ENCODE measurements around a stretch of chr10.

DNA sequence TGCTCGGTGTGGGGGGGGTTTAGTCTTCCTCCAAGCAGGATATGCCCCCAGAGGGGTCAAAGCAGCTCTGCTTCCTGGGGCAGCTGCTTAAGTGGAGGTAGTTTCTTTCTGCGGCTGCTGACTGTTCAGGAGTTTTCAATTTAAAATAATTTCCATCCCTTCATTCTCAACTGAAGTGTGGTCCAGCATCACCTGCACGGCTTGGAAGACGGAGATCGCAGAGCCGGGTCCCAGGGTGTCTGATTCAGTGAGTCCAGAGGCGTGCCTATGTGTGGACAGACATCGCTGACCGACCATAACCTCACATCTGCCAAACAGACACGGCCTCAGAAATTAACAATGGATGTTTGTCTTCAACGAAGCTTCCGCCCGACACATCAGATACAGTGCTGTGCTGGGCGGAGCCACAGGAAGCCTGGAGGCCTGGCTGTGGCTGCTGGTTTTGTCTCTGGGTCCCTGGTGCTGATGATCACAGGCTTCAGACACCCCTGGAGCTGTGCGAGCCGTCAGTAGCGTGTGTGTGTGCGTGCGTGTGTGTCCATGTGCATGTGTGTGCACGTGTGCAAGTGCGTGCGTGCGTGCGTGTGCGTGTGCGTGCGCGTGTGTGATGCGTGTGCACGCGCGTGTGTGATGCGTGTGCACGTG lies 226.5 kb upstream of the PITRM1 start:
- PRO-cap = no peak

DNA sequence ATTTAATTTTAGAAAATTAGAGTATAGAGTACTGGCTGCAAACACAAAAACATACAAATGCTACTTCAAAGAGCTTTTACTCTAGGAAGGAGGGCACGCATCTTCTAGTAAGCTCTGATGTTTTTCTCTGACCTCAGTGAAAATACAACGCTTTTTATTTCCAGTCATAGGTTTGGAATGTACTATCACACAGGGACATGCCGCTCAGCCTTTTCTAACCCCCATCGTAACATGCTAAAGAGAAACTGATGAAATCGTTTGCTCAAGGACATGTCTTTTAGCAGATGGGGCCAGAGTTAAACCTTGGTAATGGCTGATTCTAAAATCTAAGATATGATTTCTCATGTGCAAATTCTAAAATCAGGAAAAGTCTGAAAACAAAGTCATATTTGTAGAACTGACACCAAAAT lies 280.4 kb upstream of the PITRM1 start:
- PRO-cap = no peak

GRCh38 chr10:3484222-3484560 lies 300.8 kb downstream of the KLF6 start:
- PRO-cap = no peak

DNA sequence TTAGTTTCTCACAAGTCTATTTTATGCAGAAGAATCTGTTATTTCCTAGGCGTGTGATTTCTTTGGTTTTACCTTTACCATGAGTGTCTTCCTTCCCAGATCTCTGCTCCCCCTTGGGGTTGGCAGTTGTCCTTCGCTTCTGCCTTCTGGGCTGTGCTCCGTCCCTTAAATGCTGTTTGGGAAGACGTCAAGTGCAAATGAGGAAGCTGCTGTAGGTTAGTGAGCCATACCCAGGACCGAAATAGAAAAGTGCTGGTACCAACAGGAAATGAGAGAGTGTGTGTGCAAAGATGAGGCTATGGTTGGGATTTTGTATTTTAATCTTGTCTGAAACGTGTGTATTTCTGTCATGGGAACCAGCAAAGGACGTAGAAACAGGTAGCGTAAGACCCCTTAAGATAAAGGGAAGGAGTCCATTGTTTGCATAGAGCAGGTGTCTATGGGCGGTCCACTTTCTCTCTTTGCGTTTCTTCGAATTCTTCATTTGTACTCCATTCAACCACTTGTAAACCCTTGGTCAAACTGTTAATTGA lies 299.7 kb downstream of the KLF6 start:
- PRO-cap = no peak

DNA sequence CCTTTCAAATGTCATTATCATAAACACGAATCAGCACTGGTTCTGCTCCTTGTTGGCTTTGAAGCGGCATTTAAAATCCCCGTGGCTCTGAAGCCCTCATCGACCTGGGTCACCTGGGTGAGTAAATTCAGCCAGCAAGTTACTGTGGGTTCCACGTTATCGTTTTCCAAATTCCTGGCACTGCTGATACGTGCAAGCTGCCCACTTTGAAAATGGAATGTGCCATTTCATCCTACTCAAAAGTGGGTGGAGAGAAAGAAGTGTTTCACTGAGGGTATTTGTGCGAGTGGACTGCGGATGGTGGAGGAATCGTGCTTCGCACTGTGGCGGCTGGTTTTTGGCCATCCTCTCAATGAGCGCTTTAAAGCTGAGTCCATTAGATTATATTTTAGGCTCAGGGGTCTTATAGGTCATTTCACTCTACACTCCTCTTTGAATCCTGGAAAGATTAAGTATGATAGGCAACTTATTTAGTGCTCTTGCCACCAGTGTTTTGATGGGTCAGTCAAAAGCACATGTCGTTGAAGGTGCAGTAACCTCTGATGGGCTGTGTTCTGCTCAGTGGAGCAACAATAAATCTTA lies 281.6 kb downstream of the KLF6 start:
- PRO-cap = no peak

DNA sequence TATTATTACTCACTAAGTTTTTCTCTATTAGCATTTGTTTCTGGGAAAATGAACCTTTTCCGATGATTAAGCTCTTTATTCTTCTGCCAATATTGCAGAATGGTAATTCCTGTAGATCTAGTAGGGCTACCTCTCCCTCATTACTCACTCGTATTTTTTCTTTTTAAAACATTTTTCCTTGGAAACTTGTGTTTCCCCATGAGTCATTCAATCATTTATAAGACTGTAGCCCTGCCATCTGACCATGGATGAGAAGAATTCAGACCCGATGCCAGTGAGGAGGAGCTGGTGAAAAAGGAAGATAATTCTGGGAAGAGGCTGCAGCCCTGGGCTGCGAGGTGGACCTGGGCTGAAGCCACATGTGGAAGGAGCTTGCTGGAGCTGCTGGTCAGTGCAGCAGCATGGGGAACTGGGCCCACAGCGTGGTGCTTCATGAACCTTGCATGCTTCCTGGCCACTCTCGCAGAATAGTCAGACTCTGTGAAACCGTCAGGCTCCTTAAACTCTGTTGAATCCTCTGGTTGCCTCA lies 242.8 kb downstream of the KLF6 start:
- PRO-cap = no peak

DNA sequence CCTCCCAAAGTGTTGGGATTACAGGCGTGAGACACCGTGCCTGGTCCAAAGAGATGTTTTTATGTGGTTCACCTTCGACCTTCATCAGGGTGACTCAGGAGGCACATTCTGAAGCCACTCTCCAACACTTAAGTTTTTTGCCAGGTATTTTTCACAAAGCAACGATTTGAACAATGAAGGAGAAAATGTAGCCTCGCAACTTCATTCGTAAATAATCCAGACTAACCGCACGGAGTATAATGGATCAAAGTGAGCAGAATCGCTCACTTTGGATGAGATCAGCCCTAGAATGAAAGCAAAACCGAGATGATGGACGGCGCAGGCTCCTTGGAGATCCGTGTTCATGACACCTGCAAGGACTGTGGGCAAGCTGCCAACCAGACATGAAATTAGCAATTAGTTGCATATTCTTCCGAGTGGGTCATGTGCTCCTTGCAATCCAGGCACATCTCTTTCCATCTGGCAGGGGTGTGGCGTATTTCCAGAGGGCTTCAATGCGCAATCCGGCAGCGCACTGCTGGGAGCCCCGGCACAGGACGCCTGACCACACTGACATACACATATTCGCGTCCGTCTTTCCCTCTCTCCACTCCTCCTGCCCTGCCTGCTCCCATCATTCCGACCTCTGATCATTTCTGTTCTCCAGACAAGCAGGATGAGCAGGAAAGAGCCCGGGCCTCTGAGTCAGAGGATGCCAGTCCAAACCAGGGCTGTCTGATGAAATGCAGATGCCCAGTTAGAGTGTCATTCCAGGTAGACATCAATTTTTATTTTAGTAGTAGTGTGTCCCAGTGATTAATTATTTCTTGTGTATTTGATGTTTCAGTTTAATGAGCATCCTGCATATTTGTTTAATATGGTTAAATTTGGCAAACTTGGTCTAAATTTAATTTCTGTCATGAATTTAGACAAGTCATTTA lies 148.4 kb downstream of the KLF6 start:
- PRO-cap = no peak

GRCh38 chr10:3773961-3774637 lies 10.9 kb downstream of the KLF6 start:
- PRO-cap = no peak

DNA sequence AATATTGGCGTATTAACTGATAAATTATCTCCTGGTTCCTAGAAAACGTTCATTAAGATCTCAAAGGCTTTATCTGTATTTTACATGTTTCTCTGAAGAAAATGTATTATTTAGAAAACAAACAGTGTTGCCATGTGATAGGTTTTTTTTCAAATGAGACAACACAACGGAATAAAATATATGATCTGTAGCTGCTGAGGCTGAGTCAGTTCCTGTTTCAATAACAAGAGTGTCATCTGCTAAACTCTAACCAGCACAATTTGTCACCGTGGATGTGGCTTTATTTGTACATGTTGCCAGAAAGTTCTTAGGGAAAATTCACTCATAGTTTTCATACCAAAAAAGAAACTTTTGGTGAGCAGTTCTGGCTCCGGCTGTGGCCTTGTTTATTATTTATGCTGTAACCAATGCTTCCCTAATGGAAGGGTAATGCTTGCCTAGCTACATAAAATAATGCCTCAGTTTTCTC lies 20.2 kb upstream of the KLF6 start:
- PRO-cap = no peak

DNA sequence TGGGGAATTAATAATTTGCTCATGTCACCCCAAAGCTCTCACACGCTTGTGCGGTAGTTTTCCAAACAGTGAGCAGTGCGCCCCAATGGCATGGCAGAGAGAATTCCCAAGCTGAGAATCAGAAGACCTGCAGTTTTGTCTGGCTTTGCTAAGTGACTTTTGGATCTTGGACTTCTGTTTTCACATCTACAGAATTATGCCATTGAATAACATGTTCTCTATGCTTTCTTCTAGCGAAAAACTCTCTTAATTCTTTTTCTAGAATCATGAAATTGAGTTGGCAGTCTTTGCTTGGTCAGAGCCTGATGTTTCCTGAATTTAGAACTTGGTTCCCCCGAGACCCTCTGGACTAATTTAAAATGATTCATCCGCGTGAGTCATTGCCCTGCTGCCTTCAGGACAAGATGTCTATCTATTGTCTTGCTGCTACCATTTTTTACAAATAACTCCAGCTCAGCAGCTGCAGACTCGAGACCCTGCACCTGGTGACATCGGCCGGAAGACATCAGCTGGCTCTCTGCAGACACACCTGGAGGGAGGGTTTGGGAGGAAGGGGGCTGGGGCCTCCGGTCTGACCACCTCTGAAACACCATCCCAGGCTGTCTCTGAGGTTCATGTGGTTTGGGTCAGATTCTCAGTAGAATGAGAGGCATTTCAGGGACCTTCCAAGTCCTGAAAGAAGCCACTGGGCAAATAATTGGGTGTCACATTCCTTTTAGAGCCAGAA lies 20.8 kb upstream of the KLF6 start:
- PRO-cap = no peak

GRCh38 chr10:3806352-3807170 lies 21.6 kb upstream of the KLF6 start:
- PRO-cap = no peak

- PRO-cap = no peak
Measured at GRCh38 chr10:3813940-3814492, 29.0 kb upstream of the KLF6 start.

- PRO-cap = no peak
Measured at GRCh38 chr10:3825232-3825734, 40.3 kb upstream of the KLF6 start.

GRCh38 chr10:3827243-3827569 lies 42.2 kb upstream of the KLF6 start:
- PRO-cap = no peak

DNA sequence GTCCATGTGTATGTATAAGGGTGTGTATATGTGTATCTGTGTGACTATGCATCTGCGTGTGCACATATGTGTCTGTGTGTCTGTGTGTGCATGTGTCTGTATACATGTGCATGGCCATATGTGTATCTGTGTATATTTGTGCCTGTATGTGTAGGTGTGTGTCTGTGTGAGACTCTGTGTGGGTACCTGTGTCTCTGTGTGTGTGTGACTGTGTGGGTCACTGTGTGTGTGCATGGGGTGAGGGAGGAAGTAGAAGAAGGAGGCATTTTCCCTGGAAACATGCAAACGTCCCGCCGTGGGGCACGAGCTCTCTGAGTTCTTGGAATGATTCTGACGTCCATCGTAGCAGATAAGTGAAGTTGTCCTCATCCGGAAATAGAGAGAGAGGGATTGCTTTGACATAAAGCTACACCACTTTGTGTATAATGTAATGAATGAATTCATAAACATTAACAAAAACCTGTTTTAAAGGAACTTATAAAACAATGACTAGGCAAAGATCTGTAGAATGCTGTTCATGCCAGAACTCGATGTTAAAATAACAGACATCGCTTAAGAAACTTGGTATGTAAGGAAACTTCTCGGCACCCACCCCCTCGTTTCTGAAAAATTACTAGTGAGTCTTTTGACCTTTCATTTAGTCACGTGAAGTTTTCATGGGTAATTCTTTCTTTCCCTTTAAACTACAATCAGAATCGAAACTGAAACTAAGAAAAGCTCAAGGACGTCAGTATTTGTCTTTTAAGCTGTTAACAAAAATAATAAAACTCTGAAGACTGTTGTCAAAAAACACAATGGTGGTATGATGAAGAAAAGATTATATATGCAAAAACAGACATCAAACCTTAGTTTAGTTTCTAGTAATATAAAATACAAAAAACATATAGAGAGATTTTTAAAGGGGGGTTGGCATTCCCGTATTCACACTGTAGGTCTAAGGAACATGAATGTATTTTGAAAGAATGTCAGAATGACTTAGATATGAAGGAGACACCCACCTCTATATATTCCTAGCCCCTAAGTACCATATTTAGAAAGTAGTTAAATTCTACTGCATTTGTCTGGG lies 43.7 kb upstream of the KLF6 start:
- PRO-cap = bidirectional peak, plus-strand start at position 710 of the sequence, minus-strand start at position 604 of the sequence

DNA sequence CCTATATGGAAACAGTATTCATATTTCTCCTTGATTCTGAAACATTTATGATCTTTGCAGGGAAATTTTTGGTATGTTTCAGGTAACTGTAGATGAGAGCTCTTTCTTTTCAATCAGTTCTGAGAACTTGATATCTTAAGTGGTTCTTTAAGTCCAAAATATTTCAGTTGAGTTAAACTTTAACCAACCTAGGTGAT lies 66.9 kb upstream of the KLF6 start:
- PRO-cap = unidirectional peak, minus-strand start at position 121 of the sequence

DNA sequence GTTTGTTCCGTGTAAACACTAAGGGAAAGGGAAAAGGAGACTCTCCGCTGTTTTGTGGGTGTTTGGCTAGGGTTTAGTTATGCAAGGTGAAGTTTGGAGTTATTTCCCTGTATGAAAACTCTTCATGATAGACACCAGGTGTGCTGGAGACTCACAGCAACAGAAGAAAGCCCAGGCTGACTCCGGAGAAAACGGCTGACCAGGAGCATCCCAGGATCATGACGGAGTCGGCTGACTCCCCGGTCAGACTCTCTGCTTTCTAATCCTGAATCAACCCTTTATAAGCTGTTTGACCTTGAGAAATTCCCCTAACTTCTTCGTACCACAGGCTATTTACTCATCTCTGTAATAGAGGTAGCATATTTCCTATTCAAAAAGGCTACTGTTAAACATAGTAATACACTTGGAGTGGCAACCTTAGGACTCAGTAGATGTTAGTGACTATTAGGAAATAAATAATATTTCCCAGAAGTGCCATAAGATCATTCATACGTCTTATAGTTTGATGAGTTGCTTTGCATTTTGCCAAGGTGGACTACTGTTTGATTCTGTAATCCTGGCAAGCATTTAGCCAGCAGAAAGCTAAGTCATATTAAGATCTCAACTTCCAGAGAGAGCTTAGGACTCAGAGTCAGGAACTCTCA lies 94.3 kb upstream of the KLF6 start:
- PRO-cap = no peak

GRCh38 chr10:3889871-3890568 lies 105.0 kb upstream of the KLF6 start:
- PRO-cap = no peak

DNA sequence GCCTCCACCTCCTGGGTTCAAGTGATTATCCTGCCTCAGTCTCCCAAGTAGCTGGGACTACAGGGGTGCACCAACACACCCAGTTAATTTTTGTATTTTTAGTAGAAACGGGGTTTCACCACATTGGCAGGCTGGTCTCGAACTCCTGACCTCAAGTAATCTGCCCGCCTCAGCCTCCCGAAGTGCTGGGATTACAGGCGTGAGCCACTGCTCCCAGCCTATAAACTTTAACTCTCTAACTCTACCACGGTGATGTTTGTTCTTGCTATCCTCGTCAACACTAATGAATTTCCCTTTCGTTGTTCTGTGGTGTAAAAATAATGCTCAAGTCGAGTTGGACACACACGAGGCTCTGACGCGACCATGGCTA lies 166.8 kb upstream of the KLF6 start:
- PRO-cap = no peak

DNA sequence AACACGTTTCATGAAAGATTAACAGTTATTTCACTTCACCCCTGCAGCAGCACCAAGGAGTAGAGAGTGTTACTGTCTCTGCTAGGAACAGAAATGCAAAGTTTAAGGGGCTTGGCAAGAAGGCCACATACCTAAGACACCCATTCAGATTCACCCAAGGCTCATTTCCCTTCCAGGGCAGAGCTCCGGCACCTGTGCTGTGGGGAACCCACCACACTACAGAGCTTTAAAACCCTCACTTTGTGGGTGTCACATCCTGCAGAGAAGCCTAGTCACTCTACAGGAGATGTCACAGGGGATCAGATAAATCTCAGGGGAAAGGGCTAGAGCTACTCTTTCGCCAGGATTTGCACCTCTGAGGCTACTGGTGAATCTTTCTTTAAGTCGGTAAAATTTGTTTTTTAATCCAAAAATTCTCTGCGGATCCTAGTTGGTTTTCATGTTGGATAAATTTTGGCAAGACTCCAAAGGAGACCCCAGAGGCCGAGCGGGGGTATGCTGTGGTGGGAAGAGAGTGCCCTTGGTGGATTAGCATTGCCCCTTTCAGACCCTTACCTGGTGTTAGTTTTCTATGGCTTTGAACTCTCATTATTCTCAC lies 176.2 kb upstream of the KLF6 start:
- PRO-cap = no peak